ENCODE data around the genes TIAL1 and FGFR2.

GRCh38 chr10:119541941-119542058, 719 bp downstream of the RGS10 start:
- PRO-cap: unidirectional peak, plus-strand start at chr10:119542025
- RAMPAGE, long total RNA, 5 experiments: no peak in any of the 5 experiments
- RRBS: no CpG with 5 or more reads among the region's 9 CpGs

- PRO-cap: no peak
- RAMPAGE, long total RNA, 5 experiments: start-site peak on the minus strand in 1 of 5 experiments, at chr10:119596460-119596522 at its widest, 13 reads per replicate
- RRBS: 2% methylated on average over 16 of the region's 16 CpGs
Observed at GRCh38 chr10:119596336-119596513, 539 bp downstream of the TIAL1 start.

DNA sequence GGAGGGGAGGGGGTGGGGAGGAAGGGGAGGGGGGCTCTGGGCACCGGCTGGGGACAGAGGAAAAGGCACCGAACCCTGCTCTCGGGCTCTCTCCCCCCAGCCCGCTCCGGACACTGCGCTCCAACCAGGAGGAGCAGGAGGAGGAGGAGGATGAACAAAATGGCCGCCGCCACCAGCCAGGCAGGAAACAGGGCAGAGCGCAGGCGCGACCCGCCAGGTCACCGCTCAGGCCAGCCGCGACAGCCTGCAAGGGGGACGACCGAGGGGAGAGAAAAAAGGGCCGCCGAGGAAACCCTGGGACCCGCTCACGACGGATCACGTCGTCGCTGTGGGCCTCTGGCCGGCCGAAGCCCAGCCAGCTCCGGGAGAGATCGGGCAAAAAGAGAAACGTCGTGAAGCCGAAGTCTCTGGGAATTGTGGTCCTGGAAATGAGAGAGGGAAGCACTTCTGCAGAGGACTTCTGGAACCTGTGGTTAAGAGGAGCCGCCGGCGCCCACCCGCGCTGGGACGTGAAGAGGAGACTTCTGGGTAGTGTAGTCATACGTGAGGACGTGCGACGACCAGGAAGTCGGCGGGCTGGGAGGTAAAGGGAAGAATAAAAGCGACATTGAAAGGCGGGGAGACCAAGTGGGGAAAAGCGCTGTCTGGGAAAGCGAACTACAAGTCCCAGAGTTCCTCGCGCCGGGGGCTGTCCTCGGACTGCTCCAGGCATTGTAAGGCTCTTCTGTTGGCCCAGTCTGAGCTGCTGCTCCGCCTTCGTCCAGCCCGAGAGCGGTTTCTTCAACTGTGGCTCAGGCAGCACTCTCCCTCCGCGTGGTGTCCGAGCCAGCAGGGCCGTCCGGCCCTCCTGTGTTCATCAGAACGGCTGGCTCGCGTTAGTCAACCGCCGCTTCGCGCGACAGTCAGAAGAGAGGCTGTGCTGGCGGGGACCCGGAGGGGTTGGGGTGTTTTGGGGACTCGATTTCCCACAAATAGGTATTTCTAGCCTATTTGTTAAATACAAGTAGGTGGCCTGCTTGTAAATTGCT, at the start of gene TIAL1:
Gene TIAL1, minus strand, starts transcription at position 451 of the 1,028 bp plus-strand sequence.
- PRO-cap: bidirectional peak, plus-strand start at position 228 of the sequence, minus-strand start at position 115 of the sequence; bidirectional peak, plus-strand start at position 805 of the sequence, minus-strand start at position 469 of the sequence
- RAMPAGE, long total RNA, 5 experiments: start-site peak on the minus strand in 4 of 5 experiments, centred at positions 51 to 463 of the sequence, 12 to 111 reads per replicate
- RRBS: 2% methylated on average over 17 of the region's 72 CpGs

DNA sequence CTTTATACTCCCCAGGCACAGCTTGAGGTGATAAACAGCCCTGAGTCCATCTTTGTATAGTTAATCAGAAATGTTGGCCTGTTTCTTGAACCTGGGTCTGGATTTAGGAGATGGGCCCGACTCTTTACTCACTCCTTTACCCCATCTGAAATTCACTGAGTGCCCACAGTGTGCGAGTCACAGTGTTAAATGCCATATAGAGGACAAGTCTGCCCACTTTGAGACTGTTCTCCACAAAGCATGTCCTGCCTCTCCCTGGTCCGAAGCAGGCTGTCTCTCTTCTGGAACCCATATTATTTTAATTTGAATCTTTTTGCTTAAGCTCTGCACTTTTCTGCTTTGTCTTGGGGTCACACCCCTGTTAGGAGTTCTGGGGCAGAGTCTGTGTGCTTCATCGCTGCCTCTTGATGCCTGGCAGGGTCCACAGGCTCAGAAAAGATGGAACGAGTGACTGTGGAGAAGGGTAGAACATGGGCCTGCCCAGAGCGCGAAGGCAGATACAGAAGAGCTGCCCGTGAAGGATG, 5.9 kb downstream of the BAG3 start:
- PRO-cap: no peak
- RAMPAGE, long total RNA, 5 experiments: no peak in any of the 5 experiments
- RRBS: no CpG with 5 or more reads among the region's 8 CpGs

- PRO-cap: no peak
- RAMPAGE, long total RNA, 5 experiments: no peak in any of the 5 experiments
- RRBS: no CpG with 5 or more reads among the region's 9 CpGs
Observed at GRCh38 chr10:119666390-119667024, 15.3 kb downstream of the BAG3 start.

DNA sequence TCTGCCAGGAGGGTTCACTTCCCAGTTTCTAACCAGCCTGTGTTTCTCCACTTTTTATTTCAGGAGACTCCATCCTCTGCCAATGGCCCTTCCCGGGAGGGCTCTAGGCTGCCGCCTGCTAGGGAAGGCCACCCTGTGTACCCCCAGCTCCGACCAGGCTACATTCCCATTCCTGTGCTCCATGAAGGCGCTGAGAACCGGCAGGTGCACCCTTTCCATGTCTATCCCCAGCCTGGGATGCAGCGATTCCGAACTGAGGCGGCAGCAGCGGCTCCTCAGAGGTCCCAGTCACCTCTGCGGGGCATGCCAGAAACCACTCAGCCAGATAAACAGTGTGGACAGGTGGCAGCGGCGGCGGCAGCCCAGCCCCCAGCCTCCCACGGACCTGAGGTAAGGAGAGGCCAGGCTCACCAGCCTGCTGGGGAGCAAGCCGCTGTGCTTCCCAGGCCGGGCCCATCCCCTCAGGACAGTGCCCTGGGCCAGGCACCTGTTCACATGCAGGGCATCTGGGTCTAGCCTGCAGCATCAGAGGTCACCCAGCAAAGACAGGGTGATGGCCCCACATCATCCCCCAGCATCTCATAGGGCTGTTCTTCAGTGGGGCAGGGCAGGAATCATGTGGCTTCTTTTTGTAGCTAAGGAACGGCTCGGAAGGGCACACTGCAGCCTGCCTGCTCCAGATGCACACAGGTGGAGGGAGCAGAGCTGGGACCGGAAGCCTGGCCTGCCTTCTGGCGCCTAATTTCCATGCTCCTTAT, 18.8 kb downstream of the BAG3 start:
- PRO-cap: no peak
- RAMPAGE, long total RNA, 5 experiments: start-site peak on the plus strand in 2 of 5 experiments, centred at positions 211 to 337 of the sequence, 17 to 19 reads per replicate
- RRBS: 92% methylated on average over 4 of the region's 20 CpGs

GRCh38 chr10:119787876-119788282, 62.0 kb downstream of the INPP5F start:
- PRO-cap: no peak
- RAMPAGE, long total RNA, 5 experiments: no peak in any of the 5 experiments
- RRBS: no CpG with 5 or more reads among the region's 2 CpGs

GRCh38 chr10:119789984-119790508, 64.2 kb downstream of the INPP5F start:
- PRO-cap: unidirectional peak, plus-strand start at chr10:119790170
- RAMPAGE, long total RNA, 5 experiments: no peak in any of the 5 experiments
- RRBS: no CpG with 5 or more reads among the region's 8 CpGs

DNA sequence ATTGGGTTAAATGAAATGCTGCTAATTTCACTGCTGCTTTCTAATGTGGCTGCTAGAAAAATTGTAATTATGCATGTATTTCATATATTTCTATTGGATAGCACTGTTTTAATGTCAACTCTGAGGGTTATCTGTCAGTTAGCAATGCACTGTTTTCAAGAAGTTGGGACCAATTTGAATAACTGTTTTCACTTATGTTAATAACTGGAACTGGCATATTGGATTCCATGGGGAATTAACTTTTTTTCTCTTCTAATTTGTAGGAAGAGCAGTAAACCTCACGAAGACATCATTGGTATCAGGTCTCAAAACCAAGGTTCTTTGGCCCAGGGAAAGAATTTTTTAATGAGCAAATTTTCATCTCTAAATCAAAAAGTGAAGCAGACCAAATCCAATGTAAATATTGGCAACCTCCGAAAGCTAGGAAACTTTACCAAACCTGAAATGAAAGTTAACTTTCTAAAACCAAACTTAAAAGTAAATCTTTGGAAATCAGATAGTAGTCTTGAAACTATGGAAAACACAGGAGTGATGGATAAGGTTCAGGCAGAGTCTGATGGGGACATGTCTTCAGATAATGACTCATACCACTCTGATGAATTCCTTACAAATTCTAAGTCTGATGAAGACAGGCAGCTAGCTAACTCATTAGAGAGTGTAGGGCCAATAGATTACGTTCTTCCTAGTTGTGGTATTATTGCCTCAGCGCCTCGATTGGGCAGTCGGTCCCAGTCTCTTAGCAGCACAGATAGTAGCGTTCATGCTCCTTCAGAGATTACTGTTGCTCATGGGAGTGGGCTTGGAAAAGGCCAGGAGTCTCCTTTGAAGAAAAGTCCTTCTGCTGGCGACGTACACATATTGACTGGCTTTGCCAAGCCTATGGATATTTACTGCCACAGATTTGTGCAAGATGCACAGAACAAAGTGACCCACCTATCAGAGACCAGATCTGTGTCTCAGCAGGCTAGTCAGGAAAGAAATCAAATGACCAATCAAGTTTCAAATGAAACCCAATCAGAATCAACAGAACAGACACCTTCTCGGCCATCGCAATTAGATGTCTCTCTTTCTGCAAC, 45.9 kb downstream of the MCMBP start:
- PRO-cap: no peak
- RAMPAGE, long total RNA, 5 experiments: start-site peak on the plus strand in 1 of 5 experiments, centred at position 773 of the sequence, 5 reads per replicate
- RRBS: no CpG with 5 or more reads among the region's 11 CpGs

DNA sequence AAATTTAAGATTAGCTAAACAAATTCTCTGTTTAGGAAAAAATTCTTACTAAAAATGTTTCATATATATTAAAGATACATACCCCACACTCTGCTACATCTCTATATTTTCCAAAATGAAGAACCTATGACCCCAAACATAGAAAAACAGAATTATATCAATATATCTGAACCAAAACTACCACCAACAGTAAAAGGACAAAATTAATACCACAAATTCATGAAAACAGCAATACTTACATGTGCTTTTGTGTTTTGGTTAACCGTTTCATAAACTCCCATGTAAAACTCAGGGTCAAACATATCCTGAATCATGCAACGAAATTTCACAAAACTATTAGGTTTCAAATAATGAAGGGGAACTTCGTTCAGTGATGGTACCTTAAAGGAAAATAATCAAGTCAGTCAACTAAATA, 13.8 kb downstream of the MCMBP start:
- PRO-cap: no peak
- RAMPAGE, long total RNA, 5 experiments: no peak in any of the 5 experiments
- RRBS: no CpG with 5 or more reads among the region's 3 CpGs

DNA sequence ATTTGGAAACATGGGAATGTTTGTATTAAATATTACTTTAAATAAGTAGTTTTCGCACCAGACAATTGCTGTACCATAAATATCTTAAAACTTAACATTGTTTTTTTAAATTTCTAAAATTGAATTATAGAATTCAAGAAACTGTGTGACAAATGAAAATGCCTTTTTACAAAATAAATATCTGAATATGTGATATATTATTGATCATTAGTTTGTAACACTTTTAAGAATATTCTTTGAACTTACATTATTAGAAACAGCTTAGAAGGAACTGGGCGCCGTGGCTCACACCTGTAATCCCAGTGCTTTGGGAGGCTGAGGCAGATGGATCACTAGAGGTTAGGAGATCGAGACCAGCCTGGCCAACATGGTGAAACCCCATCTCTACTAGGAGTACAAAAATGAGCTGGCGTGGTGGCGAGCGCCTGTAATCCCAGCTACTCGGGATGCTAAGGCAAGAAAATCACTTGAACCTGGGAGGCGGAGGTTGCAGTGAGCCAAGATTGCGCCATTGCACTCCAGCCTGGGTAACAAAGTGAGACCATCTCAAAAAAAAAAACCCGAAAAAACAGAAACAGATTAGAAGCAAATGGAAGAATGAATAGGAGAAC, 29.1 kb downstream of the WDR11 start:
- PRO-cap: no peak
- RAMPAGE, long total RNA, 5 experiments: start-site peak on the plus strand in 4 of 5 experiments, centred at positions 426 to 469 of the sequence, 10 to 46 reads per replicate
- RRBS: no CpG with 5 or more reads among the region's 11 CpGs

- PRO-cap: no peak
- RAMPAGE, long total RNA, 5 experiments: no peak in any of the 5 experiments
- RRBS: no CpG with 5 or more reads among the region's 6 CpGs
Observed at GRCh38 chr10:120978761-120979118, 127.6 kb downstream of the WDR11 start.

- PRO-cap: bidirectional peak, plus-strand start at chr10:120996861, minus-strand start at chr10:120996830
- RAMPAGE, long total RNA, 5 experiments: start-site peak on the minus strand in 2 of 5 experiments, at chr10:120996645-120996764 at its widest, 13 to 130 reads per replicate
- RRBS: no CpG with 5 or more reads among the region's 9 CpGs
Observed at GRCh38 chr10:120996505-120997181, 145.5 kb downstream of the WDR11 start.

GRCh38 chr10:121076939-121077254, 225.7 kb downstream of the WDR11 start:
- PRO-cap: no peak
- RAMPAGE, long total RNA, 5 experiments: no peak in any of the 5 experiments
- RRBS: no CpG with 5 or more reads among the region's 1 CpG

DNA sequence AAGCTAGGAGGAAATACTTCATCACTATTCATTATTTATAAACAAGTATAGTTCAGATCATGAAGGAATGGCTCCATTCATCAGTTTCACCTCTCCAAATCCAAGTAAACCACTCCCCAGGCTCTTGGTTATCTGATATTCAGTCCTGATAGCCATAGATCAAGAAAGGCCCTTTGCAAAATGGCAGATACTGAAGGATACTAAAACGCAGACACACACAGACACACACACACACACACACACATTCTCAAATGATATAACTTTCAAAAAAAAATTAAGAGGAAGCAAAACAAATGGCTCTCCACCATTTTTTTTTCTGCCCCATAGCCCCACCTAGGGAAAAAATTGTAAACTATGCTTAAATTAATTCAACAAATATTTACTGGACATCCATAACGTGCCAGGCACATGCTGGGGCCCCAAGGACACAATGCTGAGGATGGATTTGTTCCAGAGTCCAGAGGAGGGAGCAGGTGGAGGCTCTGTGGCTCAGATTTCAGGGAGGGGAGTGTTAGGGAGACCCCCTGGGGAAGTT, 261.3 kb downstream of the WDR11 start:
- PRO-cap: no peak
- RAMPAGE, long total RNA, 5 experiments: no peak in any of the 5 experiments
- RRBS: no CpG with 5 or more reads among the region's 2 CpGs

GRCh38 chr10:121324544-121324968, 273.7 kb downstream of the FGFR2 start:
- PRO-cap: no peak
- RAMPAGE, long total RNA, 5 experiments: no peak in any of the 5 experiments
- RRBS: no CpG with 5 or more reads among the region's 7 CpGs

DNA sequence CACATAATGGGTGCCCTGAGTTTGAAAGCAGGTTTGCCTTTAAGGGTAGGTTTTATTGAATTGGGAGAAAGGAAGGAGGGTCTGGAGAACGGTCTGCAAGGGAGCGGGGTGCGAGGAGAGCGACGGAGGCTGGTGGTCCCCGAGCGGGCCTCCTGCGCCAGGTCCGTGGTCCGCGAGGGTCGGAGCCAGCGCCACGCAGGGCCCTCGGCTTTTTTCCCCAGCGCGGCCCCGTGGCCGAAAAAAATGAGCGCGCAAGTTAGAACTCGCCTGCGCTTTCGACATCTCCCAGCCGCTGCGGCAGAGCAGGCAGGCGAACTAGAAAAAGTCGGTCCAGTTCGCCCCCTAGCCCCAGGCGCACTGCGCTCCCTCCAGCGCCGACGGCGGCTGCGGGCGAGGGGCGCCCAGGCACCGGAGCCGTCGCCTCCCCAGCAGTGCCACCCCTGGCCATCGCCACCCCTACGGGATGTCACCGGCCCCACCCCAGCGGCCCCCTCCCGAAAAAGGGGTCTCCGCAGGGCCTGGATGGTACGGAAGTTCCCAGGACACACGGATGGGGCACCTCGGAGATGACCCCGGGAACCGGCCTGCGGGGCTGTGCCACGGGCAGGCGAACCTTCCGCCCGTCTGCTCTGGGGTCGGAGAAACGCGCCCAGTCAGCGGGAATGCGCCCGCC, 1.1 kb downstream of the FGFR2 start:
- PRO-cap: bidirectional peak, plus-strand start at position 371 of the sequence, minus-strand start at position 230 of the sequence
- RAMPAGE, long total RNA, 5 experiments: no peak in any of the 5 experiments
- RRBS: 3% methylated on average over 11 of the region's 63 CpGs

DNA sequence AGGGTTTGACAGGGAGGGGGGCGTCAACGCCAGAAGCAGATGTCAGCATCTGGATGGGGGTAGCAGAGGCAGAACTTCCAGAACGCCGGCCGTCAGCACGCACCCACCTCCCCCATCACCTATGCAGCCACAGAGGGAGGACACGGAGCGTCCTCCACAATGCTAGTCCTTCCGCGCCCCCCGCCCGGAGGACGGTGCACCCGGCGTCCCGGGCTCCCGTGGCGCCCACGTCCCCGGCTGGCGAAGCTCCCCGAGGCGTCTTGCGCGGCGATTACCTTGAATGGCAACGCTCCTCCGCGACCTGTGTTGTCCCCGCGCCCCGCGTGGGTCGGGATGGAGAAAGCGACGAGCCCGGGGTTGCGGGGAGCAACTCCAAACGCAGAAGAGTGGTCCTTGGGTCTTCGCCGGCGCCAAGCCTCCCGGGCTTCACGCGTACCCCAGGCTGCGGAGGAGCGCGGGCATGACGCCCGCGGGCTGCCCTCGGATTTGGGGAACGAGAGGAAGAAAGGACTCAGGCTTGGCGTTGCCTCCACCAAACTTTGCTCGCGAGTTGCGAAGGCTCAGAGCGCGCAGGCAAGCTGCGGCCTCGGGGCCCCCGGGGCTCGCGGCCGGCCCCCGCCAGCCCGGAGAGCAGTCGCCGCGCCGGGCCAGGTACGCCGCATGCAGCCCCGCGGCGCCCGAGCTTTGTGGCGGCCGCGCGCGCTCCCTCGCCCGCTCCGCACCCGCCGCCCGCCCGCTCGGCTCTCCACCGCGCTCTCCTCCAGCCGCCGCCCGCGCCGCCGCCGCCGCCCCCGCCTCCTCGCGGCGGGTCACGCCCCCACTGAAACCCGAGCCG, at the start of gene FGFR2:
Gene FGFR2, minus strand, starts transcription at position 758 of the 835 bp plus-strand sequence.
- PRO-cap: bidirectional peak, plus-strand start outside the sequence, minus-strand start at position 739 of the sequence
- RAMPAGE, long total RNA, 5 experiments: start-site peak on the minus strand in 2 of 5 experiments, centred at positions 486 to 528 of the sequence, 10 to 12 reads per replicate
- RRBS: 1% methylated on average over 24 of the region's 107 CpGs

- PRO-cap: no peak
- RAMPAGE, long total RNA, 5 experiments: no peak in any of the 5 experiments
- RRBS: 95% methylated on average over 3 of the region's 8 CpGs
Observed at GRCh38 chr10:122054303-122054938, 65.5 kb downstream of the TACC2 start.

- PRO-cap: no peak
- RAMPAGE, long total RNA, 5 experiments: no peak in any of the 5 experiments
- RRBS: no CpG with 5 or more reads among the region's 2 CpGs
Observed at GRCh38 chr10:122060252-122060515, 71.2 kb downstream of the TACC2 start.